Cardiac muscle cell (in vitro differentiated cells and primary cell): Measurements from ENCODE around the genes BICDL1 and RPLP0.

- RAMPAGE, long total RNA: no peak
- RRBS: no CpG with 5 or more reads among the region's 14 CpGs
These were observed 2.2 kb downstream of the PRKAB1 start for GRCh38 chr12:119669760-119670870.

- RAMPAGE, long total RNA: no peak
- RRBS: no CpG with 5 or more reads among the region's 17 CpGs
These were observed 11.3 kb downstream of the PRKAB1 start for GRCh38 chr12:119678960-119679922.

GRCh38 chr12:119682427-119683212 lies 14.7 kb downstream of the PRKAB1 start:
- RAMPAGE, long total RNA: no peak
- RRBS: no CpG with 5 or more reads among the region's 4 CpGs

DNA sequence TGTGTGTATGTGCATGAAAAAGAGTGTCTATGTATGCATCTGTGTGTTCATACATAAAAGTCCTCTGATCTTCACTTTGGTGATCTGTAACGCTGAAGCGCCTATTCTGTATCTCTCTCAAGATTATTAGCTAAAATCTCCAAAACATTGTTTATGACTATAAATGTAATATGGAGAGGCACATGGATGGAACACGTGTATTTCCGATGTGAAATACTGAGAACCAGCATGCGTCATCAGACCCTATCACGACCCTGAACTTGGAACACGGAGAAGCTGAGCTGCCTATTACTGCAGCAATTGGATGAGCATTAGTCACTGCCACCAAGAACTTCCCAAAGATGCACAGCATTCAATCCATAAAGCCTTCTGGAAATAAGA lies 61.9 kb downstream of the PRKAB1 start:
- RAMPAGE, long total RNA: no peak
- RRBS: no CpG with 5 or more reads among the region's 7 CpGs

DNA sequence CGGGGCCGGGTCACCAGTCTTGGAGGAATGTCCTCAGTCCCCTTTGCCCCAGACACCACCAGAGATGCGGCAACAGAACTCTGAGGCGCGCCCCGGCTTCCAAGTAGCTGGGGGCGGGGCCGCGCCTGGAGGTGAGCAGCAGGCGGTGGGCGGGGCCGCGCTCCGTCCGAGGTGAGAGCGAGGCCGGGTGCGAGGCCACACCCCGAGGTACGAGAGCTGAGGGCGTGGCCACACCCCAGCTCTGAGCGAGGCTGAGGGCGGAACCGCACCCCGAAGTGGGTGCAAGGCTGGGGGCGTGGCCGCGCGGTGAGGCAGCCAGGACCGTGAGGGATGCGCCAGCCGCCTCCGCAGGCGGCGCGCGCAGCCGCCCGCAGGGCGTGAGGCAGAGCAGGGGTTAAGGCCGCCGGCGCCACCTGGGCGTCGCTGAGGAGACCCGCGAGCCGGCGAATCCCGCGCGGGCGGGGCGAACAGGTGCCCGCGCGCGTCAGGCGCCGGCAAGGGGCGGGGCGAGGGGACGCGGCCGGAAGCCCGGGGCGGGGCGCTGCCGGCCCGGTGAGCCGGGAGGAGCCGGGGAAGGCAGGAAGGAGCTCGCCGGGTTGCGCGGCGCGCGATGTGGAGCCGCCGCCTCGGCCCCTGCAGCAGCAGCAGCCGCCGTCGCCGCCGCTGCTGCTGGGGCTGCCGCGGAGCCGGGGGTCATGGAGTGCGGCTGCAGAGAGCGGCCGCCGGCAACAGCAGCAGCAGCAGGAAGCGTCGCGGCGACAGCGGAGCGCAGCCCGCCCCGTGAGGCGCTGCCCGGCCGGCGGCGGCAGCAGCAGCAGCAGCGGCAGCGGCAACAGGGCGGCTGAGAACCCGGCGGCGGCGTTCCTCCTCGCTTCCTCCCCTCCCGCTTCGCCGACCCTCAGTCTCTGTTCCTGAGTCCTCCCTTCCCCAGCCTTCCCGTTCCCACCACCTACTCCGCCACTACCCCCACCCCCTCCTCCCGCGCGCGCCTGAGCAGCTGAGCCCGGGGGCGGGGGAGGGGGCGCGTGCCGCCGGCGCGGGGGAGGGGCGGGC lies at the start of gene BICDL1:
Gene BICDL1, plus strand, starts transcription at position 579 of the 1,053 bp plus-strand sequence.
- RAMPAGE, long total RNA: no peak
- RRBS: 5% methylated on average over 71 of the region's 133 CpGs

GRCh38 chr12:119989939-119990372 lies 920 bp downstream of the BICDL1 start:
- RAMPAGE, long total RNA: no peak
- RRBS: 2% methylated on average over 35 of the region's 41 CpGs

GRCh38 chr12:120093721-120094439 lies 22.7 kb downstream of the RAB35 start:
- RAMPAGE, long total RNA: no peak
- RRBS: 8% methylated on average over 4 of the region's 15 CpGs

GRCh38 chr12:120200332-120201235 lies at the start of gene RPLP0:
TSS of gene RPLP0 (minus strand) at chr12:120201111.
- RAMPAGE, long total RNA: no peak
- RRBS: no CpG with 5 or more reads among the region's 58 CpGs

- RAMPAGE, long total RNA: no peak
- RRBS: no CpG with 5 or more reads among the region's 18 CpGs
These were observed 1.2 kb downstream of the PXN start for GRCh38 chr12:120264064-120265075.

GRCh38 chr12:120290525-120291001 lies 11.6 kb upstream of the SIRT4 start:
- RAMPAGE, long total RNA: no peak
- RRBS: no CpG with 5 or more reads among the region's 12 CpGs

DNA sequence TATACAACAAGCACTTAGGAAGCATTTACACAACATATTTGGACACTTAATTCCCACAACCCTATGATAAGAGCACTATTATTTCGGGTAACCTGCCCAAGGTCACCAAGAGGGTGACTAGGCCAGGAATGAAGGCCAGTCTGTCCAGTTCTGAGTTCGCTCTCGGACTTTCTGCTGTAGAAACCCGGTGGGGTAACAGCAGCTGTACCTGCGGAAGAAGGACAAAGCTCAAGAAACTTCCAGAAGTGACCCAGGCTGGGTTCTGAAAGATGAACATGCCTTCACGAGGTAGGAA lies 10.8 kb downstream of the PLA2G1B start:
- RAMPAGE, long total RNA: no peak
- RRBS: no CpG with 5 or more reads among the region's 6 CpGs

GRCh38 chr12:120351083-120351523 lies 17.9 kb downstream of the MSI1 start:
- RAMPAGE, long total RNA: no peak
- RRBS: no CpG with 5 or more reads among the region's 12 CpGs

GRCh38 chr12:120361264-120362130 lies 7.5 kb downstream of the MSI1 start:
- RAMPAGE, long total RNA: no peak
- RRBS: 5% methylated on average over 26 of the region's 58 CpGs

- RAMPAGE, long total RNA: no peak
- RRBS: no CpG with 5 or more reads among the region's 16 CpGs
These were observed 1.7 kb downstream of the MSI1 start for GRCh38 chr12:120366964-120367900.

- RAMPAGE, long total RNA: no peak
- RRBS: no CpG with 5 or more reads among the region's 8 CpGs
These were observed 4.0 kb downstream of the SRSF9 start for GRCh38 chr12:120465458-120465984.

- RAMPAGE, long total RNA: no peak
- RRBS: no CpG with 5 or more reads among the region's 1 CpG
These were observed 19.9 kb downstream of the POP5 start for GRCh38 chr12:120561249-120561762.

- RAMPAGE, long total RNA: no peak
- RRBS: no CpG with 5 or more reads among the region's 6 CpGs
These were observed 4.7 kb downstream of the POP5 start for GRCh38 chr12:120576122-120577299.

DNA sequence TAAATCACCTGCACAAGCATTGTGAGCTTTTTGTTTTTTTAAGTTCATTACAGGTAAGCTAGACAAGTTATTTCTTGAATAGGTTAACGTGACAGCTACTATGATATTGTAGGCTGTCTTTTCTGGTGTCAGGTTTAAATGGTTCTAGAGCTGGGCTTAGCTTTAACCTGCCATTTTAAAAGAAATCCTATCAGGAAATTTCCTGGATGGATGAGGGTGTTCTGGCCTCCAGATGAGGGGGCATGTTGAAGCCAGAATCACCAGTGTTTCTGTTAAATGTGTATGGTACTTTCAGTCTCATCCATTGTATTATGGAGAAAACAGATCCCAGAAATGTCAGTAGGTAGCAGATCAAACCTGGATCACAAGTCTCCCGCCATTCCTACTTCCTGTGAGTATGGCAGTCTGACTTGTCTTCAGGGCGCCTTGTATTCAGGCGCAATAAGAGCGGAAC lies 3.6 kb downstream of the POP5 start:
- RAMPAGE, long total RNA: no peak
- RRBS: no CpG with 5 or more reads among the region's 5 CpGs

- RAMPAGE, long total RNA: no peak
- RRBS: no CpG with 5 or more reads among the region's 24 CpGs
These were observed 8.7 kb downstream of the CABP1 start for GRCh38 chr12:120648853-120649745.

DNA sequence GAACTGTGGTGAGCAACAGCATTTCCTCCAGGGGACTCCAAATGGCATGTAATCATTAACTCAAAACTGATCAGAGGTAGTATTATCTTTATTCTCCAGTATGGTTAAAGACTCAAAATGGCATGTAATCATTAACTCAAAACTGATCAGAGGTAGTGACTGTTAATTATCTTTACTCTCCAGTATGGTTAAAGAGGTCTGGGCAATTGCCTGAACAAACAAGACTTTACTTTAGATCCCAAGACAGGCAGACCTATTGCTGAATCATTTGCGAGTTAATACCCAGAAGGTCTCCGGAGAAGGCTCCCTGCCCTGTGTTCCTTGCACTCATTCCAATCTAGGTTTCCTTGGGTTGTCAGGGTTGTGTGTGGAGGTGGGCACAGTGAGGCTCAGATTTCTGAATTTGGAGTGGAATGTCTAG lies 6.5 kb upstream of the ACADS start:
- RAMPAGE, long total RNA: no peak
- RRBS: no CpG with 5 or more reads among the region's 2 CpGs